Neural cell (in vitro differentiated cells): ENCODE measurements around a stretch of chr14.

- RAMPAGE, long total RNA, result no peak
Observed at GRCh38 chr14:51844106-51844740, 16.2 kb upstream of the GNG2 start.

GRCh38 chr14:52122832-52123205 is 54.0 kb upstream of the NID2 start:
- RAMPAGE, long total RNA, result no peak

DNA sequence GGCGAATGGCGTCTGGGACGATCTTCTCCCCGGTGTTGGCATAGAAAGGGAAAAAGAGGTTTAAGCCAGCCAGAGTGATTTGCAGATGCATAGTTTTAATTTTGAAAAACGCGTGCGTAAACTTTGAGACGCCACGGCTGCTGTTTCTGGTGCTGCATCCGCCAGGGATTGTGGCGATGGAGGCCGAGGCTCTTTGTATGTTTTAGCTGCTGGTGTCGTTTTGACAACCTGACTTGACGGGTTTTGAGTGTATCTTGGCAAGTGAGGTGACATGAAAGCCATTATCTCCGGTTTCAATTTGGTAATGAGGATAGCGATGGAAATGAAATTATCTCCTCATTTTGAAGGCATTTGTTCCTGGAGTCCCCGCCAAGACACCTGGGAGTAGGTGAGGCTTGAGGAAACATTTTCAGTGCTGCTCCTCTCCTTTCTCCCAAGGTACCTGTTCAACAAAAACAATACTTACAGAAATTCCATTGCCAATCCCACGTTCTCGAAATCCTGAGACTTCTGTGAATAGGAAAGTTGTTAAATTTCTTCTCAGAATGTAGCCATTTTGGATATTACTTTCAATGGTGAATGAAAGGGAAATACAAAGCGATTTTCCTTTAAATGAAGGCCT is 1.7 kb downstream of the PTGDR start:
- RAMPAGE, long total RNA, result no peak

DNA sequence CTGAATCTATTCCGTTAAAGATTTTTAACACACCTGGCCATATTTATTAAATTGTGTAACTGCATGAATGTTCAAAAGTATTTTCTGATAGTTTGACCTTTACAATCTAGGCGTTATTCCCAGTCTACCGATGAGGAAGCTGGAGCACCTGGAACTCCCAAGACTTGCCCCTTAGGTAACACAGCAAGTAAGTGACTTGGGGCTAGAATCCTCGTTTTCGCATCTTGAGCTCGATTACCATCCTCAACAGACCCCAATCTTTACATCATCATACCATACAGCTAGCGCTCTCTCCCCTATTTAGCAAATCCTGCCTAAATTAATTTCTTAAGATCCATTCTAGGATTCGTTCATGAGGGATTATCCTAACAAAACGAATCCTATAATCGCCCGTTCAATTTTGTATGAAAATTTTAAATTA is 990 bp downstream of the GNPNAT1 start:
- RAMPAGE, long total RNA, result no peak

GRCh38 chr14:52948049-52948484 is 2.8 kb downstream of the FERMT2 start:
- RAMPAGE, long total RNA, result no peak

DNA sequence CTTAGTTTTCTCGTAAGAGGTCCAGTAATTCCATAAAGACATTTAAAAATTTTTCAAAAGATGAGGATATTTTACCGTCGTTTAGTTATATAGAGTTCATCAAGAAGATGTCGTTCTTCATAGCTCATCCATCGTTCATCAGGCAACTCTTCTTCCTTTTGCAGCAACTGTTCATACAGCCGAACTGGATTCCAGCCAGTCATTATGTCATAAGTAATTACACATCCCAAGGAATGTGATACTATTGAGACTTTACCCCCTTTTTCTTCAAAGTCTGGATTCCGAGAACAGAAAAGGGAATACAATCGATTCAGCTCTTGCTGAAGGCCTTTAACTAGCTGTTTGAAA is 90.3 kb downstream of the DDHD1 start:
- RAMPAGE, long total RNA, result no peak

- RAMPAGE, long total RNA, result no peak
Observed at GRCh38 chr14:53152278-53153133, 617 bp downstream of the DDHD1 start.

- RAMPAGE, long total RNA, result no peak
Observed at GRCh38 chr14:53237425-53237993, 84.4 kb upstream of the DDHD1 start.

DNA sequence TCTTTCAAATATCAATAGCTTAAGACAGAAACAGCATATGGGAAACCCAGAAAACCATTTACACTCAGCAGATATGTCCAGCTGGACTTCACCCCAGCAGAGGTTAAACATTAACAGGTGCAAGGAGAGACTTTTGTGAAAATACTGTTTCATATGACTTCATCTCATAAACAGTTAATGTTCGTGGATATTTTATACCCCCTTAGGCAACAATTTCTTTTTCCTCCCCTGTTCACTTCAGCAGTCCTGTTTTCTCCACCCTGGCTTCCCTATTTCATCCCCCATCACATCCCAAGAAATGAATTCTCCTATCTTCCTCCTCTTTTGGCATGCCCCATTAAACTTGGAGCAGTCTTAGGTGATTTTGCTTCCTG is 68.0 kb downstream of the BMP4 start:
- RAMPAGE, long total RNA, result no peak

DNA sequence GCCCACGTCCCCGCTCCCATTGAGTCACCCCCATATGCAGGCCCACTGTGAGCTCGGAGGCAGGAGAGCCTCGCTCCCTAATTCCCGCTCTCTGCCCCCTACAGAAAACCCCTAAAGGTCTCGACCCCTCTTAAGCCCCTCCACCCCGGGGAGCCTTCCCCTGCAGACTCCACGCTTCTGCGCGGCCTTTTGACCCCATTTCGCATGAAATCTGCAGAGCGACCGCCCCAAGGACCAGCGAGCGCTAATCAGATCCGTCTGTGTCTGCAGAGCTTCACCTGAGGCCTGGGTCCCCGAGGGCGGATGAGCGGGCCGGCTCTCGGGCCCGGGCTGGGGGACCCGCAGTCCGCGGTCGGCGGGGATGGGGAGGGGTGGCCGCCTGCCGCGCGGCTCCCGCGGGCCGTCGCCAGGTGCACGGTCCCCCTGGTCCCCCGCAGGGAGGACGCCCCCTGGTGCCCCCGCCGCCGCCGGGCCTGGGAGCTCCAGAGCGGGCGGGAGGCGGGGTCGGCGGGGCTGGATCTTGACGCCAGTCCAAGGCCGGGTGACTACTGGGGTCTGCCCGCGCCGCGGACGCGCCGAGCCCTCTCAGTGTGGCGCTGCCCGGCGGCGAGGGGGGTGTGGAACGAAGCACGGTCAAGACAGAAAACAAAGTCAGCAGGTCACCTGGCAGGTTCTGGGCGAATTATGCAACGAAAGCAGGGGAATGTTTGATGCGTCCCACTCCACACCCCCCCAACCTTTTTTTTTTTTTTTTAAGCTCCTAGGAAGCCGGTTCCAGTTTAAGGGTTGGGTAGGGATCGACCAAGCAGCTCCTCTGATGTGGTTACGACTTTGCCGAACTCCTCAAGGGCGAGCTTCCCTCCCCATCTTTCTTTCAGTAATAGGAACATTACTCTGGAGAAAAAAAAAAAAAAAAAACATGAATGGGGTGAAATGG is 9.9 kb downstream of the BMP4 start:
- RAMPAGE, long total RNA, result no peak

DNA sequence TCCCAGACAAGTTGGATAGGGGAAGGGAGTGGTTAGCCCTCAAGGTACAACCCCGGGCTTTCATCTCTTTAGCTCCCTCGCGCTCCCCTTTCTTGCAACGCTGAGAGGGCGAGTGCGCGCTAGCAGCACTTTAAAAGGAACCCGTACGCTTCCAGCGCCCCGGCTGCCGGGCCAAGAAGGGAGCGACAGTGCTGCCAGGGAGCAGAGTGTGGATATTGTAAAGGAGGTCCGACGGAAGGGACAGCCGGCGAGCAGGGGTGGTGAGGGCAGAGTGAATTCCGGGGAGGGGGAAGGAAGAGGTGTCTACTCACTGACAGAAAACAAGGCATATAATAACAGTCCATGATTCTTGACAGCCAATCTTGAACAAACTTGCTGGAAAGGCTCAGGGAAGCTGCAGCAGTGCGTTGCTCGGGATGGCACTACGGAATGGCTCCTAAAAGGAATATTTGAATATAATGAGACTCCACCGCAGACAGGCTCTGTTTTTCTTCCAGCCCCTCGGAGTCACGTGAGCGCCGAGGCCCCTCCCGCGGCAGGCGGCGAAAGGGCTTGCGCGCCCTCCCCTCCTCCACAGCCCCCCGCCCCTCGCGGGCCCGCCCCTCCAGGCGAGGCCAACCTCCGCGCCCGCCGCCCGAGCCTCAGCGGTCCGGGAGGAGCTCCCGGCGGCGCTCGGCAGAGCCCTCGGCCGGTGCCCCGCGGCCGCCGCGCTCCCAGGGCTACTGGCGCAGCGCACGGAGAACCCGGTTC is 3.5 kb downstream of the BMP4 start:
- RAMPAGE, long total RNA, result no peak

- RAMPAGE, long total RNA, result no peak
Observed at GRCh38 chr14:54211495-54211861, 185.3 kb upstream of the CDKN3 start.

DNA sequence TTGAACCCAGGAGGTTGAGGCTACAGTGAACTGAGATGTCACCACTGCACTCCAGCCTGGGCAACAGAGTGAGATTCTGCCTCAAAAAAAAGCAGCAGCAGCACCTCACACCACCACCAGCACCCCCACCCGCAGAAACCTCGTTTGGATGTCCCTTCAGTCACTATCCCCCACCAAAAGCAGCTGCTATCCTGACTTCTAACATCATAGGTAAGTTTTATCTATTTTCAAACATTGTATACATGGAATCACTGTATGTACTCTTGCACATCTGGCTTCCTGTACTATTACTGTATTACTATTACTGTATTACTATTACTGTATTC is 85.4 kb upstream of the CDKN3 start:
- RAMPAGE, long total RNA, result no peak

DNA sequence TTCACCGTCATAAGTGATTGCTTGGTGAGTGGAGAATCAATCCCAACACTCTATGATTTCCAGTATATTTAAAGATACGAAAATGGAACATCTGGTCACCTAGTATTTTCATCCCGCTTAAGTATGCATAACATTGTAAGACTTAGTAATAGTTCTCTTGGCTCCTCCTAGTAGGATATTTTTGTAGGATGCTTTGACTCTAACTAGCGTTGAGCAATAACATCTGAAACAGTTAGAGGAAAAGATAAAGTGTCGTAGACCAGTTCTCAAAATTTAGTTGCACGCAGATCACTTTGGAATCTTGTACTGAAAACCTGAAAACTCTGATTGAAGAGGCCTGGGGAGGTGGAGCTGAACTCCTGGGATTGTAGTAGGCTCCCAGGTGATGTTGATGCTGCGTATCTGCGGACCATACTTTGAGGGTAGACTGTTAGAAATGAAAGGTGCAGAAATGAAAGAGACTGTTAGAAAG is 7.7 kb downstream of the SAMD4A start:
- RAMPAGE, long total RNA, result no peak

DNA sequence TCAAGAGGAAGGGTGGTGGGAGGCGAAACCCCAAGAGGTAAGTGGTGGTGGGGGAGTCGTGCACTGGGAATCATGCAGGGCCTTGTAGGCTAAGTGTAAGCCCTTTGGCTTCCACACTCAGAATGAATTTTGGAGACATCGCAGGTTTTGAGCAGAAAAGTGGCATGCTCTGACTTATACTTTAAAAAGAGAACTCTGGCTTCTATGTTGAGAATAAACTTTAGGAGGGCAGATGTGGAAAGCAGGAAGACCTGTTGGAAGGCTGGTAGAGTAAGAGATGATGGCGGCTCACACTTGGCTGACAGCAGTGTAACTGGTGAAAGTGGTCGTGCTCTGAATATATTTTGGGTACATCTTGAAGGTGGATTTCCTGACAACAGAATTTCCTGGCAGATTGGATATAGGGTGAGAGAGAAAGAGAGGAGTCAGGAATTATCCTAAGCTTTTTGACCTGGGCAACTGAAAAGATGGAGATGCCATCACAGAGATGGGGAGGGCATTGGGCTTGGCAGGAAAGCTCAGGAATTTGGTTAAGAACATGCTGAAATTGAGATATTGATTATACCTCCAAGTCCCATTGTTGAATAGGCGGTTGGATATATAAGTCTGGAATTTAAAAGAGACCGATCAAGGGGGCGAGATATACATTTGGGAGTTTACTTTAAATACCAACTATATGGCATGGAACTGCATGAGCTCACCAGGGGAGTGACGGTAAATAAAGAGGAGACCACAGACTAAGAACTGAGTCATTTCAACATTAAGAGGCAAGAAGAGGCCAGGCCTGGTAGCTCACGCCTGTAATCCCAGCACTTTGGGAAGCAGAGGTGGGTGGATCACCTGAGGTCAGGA is 69.6 kb downstream of the SAMD4A start:
- RAMPAGE, long total RNA, result no peak

- RAMPAGE, long total RNA, result no peak
Observed at GRCh38 chr14:54648750-54649685, 82.1 kb downstream of the SAMD4A start.

DNA sequence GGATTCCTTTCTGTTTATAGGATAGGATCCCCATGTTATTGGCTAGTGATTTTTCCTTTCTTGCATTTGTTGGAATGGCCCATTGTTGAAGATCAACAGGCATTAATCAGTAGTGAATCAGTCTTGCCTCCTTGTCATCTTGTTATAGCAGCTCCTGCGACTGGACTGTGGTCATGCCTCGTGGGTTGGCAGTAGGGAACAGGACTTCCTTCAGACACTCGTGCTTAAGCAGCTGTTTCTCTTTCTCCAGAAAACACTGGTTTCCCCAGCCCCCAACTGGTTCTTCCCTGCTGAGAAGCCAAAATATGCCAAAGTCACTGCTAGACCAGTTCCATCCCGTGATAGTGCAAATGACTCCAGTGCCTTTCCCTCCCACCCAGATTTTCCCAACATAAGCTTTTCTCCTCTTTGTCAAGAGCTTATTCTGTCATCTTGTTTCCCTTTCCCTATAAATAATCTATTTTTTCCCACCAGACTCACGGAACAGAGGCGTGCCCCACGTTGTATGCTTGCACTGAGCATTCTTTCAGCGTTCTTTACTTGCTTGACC is 83.5 kb downstream of the SAMD4A start:
- RAMPAGE, long total RNA, result no peak

DNA sequence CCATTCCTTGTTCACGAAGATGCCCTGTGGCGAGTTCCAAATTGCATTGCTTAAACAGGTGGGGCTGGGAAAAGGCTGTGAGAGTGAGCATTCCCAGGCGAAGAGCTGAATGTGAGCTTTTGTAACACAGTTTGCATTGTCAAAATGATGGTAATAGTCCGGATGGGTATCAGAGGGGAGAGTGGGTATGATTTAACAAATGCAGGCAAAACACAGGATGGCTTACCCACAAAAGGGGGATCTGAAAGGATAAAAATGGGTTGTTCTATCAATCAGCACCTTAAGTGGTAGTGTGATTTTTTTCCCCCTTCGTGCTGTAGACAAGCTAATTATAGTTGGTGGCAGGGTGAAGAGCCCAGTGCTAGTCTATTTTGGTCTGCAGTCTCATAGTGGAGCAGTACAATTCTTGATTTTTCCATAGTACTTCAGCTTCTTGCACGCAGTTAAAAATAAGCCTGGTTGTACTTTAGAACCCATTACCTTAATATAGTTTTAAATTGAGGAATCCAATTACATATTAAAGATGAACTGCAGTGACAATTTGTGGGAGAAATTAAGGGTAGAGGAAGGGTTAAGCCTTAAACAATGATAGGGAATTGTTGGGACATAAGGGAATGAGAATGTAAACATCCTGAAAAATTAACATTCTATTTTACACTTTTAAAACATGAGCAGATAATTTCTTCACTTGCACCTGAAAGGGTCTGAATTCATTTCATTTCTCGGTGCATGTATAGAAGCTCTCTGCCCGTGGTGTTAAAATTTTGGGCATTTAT is 132.1 kb downstream of the GCH1 start:
- RAMPAGE, long total RNA, result no peak

DNA sequence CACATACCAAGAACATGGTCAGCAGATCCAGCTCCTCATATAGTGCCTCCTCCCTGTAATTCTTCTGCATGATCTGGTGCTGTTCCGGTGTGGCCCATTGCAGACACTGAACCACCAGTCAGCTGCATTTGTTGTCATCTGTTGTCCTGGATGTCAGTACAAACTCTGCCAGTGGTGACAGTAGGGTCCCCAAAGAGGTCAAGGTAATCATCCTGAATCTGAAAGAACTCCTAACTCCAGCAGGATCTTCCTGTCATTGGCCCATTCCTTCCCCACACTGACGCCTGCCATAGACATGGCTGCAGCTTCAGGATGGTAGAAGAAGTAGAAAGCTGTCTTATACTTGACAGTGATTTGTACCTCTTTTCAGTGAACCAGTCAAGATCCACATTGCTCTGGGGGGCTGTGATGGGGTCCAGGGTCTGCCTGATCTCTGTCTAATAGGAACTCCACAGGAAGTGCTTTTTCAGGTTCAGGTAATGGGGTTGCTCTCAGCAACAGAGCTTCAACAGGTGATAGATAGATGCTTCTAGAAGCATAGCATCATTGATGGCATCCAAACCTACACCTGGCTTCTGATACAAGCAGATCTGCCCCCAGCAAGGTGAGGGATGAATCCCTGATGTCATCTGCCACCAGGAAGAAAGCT is 17.5 kb downstream of the GCH1 start:
- RAMPAGE, long total RNA, result no peak

DNA sequence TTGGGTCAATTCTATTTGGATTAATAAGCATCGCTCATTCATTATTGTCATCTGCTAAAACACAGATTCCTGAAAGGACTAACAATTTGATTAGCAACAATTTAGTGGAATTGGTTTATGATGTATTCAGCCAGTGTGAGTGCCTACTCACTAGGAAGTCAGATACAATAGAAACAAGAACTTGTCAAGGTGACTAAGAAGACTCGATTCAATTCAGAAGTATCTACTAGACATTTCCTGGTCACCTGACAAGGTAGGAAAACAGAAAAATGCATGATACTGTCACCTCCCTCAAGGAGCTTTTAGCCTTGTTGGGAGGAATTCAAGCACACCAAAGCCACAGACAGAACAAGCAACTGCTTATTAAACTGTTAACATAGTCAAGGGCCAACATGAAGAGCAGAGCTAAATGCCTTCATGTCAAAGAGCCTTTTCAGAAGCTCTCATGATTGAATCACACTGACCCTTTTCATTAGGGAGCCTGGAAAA is 31.3 kb upstream of the LGALS3 start:
- RAMPAGE, long total RNA, result no peak